ENCODE measurements around a stretch of chr10.

GRCh38 chr10:129950774-129951592, 13.1 kb downstream of the EBF3 start:
- RRBS, 2 experiments = no CpG with 5 or more reads among the region's 19 CpGs

GRCh38 chr10:129962594-129963273, 1.3 kb downstream of the EBF3 start:
- RRBS, 2 experiments = 1 to 2% methylated on average over 8 of the region's 47 CpGs

- RRBS, 2 experiments = no CpG with 5 or more reads among the region's 18 CpGs
Observed at GRCh38 chr10:129970725-129970958, 6.6 kb upstream of the EBF3 start.

DNA sequence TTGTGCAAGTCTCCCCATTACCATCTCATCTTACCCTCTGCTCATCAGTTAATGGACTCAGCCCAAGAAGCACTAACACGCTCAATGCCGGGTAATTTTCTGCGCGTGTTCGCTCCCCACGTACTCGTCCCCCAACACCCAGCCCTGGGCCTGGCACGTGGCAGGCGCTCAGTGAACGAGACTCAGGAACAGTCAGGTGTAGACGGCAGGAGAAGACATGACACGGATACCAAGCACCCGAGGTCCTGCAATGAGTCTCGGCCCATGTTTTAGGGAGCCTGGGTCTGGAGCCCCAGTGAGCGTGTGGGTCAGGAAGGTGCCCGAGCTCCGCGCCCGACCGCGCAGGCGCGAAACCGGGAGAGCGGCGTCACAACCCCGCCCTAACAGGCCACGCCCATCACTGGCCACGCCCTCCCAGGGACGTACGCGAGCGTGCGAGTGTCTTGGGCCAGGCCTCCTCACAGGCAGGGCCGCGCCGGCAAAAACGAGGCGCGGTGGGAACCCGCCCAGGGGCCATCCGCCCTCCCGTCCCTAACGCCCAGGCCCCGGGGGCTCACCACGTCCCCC, 400 bp downstream of the C10orf143 start:
- RRBS, 2 experiments = 1 to 2% methylated on average over 9 of the region's 46 CpGs

GRCh38 chr10:130356392-130356755, 220.2 kb downstream of the GLRX3 start:
- RRBS, 2 experiments = no CpG with 5 or more reads among the region's 22 CpGs

DNA sequence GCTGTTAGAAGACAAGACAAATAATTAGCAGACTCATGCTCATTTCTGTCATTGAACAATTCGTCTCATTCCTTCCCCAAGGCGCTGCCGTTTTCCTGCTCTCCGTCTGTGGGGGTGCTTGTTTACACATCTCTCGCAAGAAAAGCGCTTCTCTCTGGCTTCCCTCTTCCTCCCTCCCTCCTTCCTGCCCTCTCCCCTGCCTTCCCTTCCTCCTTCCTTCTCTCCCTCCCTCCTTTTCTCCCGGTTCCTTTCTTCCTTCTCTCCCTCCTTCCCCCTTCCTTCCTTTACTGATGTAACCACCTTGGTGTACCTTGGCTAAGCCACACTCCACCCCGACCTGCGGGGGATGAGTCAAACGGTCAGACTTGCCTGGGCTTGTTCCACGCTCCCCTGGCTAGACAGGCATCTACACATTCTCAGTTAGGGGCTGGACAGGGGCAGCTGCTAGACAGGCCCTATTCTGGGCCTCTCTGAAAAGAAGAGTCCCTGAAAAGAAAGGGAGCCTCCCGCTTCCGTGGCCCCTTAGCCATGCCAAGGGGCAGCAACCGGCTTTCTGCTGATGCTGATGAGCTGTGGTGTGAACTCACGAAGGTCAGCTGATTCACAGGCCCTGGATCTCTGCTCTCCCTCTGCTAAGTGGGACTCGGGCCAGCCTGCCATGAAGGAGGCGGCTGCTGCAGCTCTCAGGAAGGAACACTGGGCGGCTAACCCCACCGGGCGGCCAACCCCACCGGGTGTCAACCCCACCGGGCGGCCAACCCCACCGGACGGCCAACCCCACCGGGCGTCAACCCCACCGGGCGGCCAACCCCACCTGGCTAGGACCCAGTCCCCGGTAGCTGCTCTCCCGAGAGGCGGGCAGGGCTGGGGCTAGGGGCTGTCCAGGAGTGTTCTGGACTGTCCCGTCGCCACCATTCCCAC, 216.8 kb downstream of the TCERG1L start:
- RRBS, 2 experiments = 80% methylated on average over 2 of the region's 34 CpGs; no CpG with 5 or more reads in 1 of the 2 experiments

DNA sequence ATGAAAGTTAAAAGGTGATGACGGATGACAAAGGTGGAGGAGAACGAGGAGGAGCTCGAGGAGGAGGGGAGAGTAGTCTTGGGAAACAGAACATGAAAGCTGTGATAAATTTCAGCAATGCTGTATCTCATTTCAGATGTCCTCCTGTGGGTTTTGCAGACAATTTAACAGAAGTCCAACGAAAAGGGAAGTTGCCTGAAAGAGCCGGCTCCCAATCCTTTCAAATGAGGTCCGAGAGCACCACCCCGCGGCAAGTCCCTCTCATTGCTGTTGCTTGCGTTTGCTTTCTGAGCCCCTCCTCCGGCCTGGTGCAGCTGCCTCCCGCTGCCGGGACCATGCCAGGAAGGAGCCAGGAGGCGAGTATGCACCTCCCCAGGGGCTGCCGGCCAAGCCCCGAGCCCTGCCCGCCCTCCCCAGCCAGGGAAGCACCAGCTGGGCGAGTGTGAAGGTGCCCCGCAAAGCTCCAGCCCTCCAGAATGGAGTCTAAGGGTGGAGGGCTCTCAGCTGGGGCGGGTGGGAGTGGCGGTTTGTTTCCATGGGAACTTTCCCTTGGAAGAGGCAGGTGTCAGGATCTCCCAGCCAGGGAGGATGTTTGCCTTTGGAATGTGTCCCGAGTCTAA, 25.9 kb upstream of the PPP2R2D start:
- RRBS, 2 experiments = no CpG with 5 or more reads among the region's 21 CpGs

DNA sequence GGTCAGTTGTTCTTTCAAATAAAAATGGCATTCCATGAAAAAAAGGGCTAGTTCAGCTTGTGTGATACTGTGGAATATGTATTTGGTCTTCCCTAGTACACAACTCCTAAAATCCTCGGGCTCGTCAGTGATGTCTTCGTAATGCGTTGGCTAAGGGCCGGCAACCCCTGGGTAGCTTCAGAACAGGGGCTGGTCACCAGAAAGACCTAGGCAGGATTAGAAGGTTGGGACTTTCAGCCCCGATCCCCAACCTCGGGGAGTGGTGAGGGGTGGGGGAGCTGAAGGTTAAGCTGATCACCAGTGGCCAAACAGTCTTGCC, 9.7 kb downstream of the PPP2R2D start:
- RRBS, 2 experiments = no CpG with 5 or more reads among the region's 7 CpGs

DNA sequence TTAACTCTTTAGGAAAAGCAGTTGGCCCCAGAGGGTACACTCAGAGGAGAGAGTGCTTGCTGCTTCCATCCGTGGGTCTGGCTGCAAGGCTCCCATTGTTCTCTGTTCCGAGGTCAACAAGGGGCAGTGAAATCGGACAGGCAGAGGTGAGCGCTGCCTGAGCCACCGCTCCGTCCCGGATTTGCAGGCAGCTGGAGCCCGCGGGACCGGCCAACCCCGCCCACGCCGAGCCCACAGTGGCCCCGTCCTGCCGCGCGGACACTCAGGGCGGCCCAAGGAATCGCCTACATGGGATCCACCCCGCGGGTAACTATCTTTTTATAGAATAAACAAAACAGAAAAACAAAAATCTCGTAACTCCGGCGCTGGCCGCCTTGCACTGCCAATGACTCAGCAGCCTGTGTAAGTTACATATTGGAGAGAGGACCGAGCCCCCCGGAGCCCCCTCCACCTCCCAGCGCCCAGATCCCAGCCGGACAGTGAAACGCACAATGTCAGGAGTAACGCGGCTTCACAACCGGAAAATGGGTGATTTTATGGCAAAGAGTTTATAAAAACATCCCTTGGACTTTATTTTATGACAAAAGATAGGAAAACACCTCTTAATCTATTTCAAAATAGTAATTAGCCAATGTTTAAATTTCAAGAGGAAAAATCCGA, 1.8 kb downstream of the BNIP3 start:
- RRBS, 2 experiments = 25 to 33% methylated on average over 10 of the region's 34 CpGs

- RRBS, 2 experiments = no CpG with 5 or more reads among the region's 11 CpGs
Observed at GRCh38 chr10:132272501-132272700, 35.3 kb downstream of the STK32C start.

DNA sequence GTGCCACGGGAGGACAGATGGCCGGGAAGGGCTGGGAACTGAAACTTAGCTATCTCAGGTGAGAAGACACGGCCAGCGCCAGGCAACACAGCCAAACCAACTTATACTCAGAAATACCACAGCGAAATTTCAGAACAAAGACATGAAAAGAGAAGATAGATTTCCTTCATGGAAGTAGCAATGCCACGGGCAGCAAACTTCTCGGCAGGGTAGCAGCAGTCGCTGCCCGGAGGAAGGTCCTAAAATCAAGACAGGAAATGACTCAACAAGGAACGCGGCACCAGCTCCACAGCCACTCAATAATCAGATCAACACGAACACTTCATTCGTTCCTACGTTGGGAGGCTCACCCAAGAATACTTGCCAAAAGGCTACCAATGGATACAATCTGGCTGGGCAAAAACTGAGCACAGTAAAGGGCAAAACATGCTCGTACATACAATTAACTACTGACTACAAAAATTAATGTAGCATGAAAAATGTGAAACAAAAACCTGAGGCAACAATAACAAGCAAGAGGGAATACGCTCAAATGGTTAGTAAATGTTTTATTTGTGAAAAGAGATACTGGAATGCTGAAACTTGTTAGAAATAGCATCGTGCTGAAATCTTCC, 2.1 kb upstream of the LRRC27 start:
- RRBS, 2 experiments = no CpG with 5 or more reads among the region's 17 CpGs

GRCh38 chr10:132400549-132400965, 3.6 kb downstream of the PWWP2B start:
- RRBS, 2 experiments = no CpG with 5 or more reads among the region's 10 CpGs

DNA sequence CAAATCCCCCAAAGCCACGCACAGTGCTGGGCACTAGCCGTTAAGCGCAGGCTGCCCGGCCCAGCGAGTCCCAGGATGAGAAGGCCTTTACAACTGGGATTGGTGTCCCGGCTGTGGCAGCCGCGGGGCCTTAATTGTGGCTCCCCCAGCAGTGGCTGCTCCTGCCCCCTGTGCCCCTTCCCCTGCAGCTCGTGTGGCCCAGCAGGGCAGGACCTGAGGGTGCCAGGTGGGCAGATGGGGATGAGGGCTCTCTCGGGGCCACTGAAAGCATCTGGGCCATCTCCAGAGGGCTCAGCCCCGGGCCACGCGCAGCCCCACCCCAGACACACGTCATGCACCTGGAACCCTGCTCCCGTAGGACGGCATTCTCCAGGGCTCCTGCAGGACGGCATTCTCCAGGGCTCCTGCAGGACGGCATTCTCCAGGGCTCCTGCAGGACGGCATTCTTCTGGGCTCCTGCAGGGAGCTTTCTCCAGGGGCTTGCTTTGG, 6.7 kb downstream of the PWWP2B start:
- RRBS, 2 experiments = no CpG with 5 or more reads among the region's 19 CpGs

DNA sequence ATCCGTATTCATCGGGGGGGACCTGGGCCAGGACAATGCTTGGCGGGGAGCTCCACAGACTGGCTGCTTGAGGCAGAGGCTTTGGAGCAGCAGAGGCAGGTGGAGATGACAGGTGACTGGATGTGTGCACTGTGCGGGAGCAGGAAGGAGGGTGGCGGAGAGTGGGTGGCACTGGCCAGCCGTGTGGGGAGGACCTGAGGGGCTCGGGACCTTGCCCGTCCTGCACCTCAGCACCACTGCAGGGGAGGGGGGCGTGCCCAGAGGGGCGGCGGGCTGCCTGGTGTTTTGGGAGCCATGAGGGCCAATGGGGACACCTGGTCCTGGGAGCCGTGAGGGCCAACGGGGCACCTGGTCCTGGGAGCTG, 13.3 kb downstream of the PWWP2B start:
- RRBS, 2 experiments = no CpG with 5 or more reads among the region's 13 CpGs

DNA sequence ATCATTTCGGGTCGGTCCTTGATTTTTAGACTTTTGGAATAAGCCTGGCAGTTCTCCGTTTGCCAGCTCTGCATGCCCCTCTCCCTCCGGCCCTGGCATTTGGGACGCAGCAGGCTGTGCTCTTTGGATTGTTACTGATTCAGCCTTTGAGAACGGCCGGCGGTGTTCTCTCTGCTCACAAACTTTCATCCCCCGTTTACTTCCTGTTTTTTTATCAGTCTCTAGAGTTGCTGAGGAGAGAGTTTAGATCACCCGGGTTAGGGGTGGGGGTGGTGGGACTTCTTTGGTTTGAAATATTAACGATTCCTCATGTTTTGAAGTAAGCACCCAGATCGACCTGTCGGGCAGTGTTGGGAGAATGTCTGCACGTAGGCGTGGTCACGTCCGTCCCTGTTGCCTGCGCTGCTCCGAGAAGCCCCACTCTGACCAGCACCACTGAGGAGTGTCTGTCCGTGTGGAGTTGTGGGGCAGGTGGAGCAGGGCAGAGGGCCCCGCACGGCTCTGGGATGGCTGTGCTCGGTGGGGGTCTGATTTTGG, 7.1 kb downstream of the INPP5A start:
- RRBS, 2 experiments = 30 to 33% methylated on average over 5 to 6 of the region's 23 CpGs

GRCh38 chr10:132555186-132556077, 17.8 kb downstream of the INPP5A start:
- RRBS, 2 experiments = no CpG with 5 or more reads among the region's 28 CpGs

- RRBS, 2 experiments = no CpG with 5 or more reads among the region's 11 CpGs
Observed at GRCh38 chr10:132571039-132571554, 33.5 kb downstream of the INPP5A start.

GRCh38 chr10:132655211-132655751, 117.7 kb downstream of the INPP5A start:
- RRBS, 2 experiments = 89 to 92% methylated on average over 3 of the region's 24 CpGs

DNA sequence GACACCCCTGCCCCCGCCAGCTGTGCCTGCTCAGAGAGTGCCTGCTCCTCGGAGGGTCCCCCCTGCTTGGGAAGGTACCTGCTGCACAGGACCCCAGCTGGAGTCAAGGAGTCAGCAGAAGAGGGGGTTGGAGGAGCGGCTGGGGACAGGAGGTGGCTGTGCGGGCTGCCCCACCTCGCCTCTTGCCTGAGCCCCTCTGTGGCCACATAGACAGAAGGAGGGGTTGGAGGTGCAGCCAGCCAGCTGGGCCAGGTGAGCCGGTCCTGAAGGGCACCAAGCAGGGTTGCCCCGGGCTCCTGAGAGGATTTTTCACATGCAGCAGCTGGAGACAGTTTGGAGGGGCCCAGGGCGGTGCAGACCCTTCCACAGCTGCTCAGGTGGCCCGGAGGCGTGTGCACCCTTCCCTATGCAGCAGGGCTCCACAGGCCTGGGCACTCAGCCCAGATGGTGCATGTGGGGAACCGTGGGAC, 118.9 kb downstream of the INPP5A start:
- RRBS, 2 experiments = 87 to 94% methylated on average over 3 of the region's 11 CpGs

DNA sequence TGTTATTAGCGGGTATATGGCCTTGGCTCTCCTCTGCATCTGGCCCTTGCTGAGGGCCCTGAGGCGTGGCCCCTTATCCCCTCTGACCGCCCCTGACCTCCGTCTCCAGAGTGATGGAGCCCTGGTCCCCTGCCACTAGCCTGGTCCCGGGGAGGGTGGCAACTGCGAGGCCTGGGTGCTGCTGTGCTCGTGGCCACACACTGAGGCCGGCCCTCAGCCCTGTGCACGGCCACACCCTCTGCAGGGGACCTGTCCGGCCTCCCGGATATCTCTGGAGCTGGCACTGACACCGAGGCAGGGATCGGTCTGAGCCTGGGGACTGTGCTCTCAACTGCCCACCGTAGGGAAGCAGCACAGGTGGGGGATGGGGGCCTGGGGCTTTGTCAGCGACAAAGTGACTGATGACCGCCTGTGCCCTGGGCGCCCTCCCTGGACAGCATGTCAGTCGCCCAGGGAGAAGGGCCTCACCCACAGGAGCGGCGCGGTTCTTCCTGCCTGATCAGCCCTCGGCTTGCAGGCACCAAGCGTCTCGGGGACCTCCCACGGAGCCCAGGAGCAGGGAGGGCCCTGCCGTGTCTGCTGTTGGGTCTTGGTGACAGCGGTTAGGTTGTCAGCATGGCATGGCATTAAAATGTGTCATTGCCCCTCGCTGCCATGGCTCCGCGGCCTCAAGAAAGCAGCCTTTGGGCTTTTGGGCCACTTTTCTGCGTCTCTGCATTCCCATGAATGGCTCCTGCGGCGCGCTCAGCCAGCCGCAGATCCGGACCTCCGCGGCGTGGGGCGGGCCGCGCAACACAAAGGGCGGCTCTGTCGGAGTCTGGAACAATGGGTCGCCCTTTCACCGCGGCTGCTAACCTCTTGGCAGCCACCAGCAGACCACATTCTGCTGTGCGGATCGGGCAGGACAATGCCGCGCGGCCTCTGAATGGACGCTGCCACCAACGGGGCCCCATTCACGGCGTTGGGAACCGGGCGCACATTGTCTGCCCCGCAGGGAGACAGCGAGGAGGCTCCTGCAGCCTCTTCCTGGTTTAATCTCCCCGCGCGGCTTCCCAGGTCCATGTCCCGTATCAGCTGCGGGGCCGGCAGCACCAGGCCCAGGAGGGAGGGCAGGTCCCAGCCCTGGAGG, 72.1 kb downstream of the NKX6-2 start:
- RRBS, 2 experiments = 57 to 75% methylated on average over 4 to 5 of the region's 66 CpGs

All from bronchial epithelial cell (primary cell).